AG10803 (cell line): ENCODE measurements around the genes CLDN4 and EIF4H.

GRCh38 chr7:73830344-73831180, at the start of gene CLDN4:
CLDN4 (plus strand) TSS chr7:73830996.
- RRBS: no CpG with 5 or more reads among the region's 21 CpGs

DNA sequence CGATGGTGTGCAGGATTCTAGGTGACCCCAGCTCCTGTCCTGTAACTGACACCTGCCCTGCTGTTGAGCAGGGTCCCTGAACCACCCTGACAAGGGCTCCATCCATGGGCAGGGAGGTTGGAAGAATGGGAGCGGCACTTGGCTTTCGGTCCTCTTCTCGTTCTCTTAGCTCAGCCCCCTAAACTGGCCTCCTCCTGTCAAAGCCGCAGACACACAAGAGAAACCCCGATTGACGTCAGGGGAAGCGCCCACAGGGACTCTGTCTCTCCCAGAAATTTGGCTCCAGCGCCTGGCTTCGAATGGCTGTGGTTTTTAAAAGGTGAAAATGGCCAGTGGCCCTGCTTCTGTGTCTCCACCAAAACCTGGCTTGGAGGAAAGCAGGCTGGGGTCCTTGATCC, 29.2 kb downstream of the TMEM270 start:
- RRBS: no CpG with 5 or more reads among the region's 10 CpGs

- RRBS: no CpG with 5 or more reads among the region's 15 CpGs
These were observed 49.0 kb upstream of the ELN start for GRCh38 chr7:73978867-73979565.

DNA sequence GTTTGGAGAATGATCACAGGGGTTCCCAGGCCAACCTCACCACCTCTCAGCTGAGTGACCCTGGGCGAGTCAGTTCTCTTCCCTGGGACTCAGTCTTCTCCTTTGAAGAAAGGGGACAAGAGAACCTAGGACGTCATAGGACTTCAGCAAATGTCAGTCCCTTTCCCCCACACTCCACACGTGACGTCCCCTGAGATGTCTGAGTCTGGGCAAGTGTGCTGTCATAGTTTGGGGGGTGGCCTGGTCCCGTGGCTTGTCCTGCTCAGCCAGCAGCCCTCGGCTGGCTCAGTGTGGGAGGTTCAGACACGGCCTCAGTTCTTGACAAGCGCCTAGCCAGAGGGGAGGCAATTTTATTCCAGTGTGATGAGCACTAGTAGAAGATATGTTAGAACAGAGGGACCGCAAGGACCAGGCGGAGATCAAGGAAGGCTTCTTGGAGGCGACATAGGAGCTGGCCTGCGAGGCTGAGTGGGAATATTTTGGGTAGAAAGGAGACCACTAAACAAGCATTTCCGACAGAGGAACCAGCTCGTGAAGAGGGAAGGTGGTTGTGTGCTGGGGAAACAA, 43.2 kb upstream of the ELN start:
- RRBS: no CpG with 5 or more reads among the region's 14 CpGs

GRCh38 chr7:73991971-73992554, 35.9 kb upstream of the ELN start:
- RRBS: no CpG with 5 or more reads among the region's 21 CpGs

- RRBS: no CpG with 5 or more reads among the region's 11 CpGs
These were observed 4.0 kb downstream of the ELN start for GRCh38 chr7:74031843-74032488.

DNA sequence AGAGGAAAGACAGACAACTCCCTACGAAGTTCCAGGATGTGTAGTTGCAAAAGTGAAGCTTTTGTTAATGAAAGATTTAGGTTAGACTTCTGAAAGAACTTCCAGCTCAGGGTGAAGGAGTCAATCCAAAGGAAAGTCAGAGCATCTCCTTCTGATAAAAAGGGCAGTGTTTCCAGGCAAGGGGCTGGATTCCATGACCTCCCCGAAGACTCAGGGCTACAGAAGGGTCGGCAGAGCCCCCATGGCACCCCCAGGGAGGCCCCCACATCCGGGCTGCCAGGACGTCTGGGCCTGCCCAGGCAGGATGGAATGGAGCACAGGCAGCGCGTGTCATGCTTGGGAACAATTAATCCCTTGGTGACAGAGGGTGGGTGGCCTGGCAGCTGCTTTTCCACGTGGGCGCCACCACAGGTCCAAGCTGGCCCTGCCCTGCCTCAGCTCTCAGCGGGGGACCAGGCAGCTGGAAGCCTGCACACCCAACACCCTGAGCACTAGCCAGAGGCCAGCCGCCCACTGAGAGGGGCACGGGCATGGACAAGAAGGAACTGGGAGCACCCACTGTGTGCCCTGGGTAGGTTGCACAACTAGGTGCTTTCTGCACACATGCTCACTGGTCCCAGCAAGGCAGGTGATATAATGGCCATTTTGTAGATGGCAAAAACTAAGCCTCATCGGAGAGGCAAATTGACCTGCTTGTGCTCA, 11.3 kb downstream of the ELN start:
- RRBS: no CpG with 5 or more reads among the region's 13 CpGs

- RRBS: 1% methylated on average over 36 of the region's 84 CpGs
These were observed at the start of gene EIF4H for GRCh38 chr7:74173441-74174454. EIF4H (plus strand) TSS chr7:74174356.

- RRBS: 100% methylated on average over 1 of the region's 15 CpGs
These were observed 1.9 kb downstream of the CLIP2 start for GRCh38 chr7:74290975-74291716.

GRCh38 chr7:74324757-74325477, 35.7 kb downstream of the CLIP2 start:
- RRBS: 17% methylated on average over 3 of the region's 16 CpGs

DNA sequence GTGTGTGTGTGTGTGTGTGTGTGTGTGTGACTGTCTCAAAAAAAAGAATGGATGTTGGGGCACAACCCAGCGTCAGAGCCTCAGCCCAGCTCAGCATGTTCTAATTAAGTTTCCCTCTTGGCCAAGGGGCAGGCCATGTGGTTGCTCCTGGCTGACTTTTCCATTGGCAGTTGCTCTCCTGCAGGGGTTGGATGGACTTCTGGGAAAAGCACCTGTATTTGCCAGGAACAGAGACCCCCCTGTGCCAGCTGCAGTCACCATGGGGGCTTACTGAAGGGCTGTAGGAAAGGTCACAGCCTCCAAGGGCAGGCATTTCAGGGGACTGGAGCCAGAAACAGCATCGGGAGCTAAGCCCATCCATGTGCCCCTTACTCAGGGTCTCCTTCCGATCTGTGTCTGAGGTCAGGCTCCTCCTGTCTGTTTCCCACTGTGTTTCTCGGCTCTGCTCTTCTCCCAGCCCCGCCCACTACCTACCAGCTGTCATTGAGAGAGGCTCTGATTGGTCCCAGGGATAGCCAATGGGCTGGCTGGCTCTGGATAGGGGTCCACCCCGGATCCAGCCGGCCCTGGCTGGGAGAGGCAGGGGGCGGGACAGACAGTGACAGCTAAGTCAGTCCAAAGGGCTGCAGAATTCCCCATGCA, 75.9 kb downstream of the CLIP2 start:
- RRBS: no CpG with 5 or more reads among the region's 8 CpGs

GRCh38 chr7:74452916-74453264, 816 bp upstream of the GTF2IRD1 start:
- RRBS: no CpG with 5 or more reads among the region's 10 CpGs

GRCh38 chr7:74480828-74481500, 27.3 kb downstream of the GTF2IRD1 start:
- RRBS: no CpG with 5 or more reads among the region's 18 CpGs

DNA sequence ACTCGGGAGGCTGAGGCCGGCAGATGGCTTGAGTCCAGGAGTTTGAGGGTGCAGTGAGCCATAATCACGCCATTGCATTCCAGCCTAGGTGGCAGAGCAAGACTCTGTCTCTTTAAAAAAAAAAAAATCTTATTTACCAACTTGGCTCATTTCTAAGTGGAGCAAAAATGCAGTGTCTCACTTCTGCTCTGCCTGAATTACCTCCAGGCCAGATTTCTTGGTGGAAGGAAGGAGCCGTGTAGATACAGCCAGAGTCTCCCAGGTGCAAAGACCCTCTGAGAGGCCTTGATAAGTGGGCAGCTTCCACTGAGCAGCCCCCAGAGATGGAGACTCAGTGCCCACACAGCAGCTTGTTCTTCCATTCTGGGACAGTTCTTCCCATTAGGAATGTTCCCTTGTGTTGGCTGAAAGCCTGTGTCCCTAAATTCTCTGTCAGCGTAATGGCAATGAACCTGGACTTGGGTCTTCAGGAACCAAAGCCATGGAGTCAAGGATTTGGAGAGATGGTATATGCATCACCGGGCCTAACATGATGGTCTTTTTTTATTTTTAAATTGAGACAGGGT, 30.1 kb downstream of the GTF2IRD1 start:
- RRBS: no CpG with 5 or more reads among the region's 6 CpGs

DNA sequence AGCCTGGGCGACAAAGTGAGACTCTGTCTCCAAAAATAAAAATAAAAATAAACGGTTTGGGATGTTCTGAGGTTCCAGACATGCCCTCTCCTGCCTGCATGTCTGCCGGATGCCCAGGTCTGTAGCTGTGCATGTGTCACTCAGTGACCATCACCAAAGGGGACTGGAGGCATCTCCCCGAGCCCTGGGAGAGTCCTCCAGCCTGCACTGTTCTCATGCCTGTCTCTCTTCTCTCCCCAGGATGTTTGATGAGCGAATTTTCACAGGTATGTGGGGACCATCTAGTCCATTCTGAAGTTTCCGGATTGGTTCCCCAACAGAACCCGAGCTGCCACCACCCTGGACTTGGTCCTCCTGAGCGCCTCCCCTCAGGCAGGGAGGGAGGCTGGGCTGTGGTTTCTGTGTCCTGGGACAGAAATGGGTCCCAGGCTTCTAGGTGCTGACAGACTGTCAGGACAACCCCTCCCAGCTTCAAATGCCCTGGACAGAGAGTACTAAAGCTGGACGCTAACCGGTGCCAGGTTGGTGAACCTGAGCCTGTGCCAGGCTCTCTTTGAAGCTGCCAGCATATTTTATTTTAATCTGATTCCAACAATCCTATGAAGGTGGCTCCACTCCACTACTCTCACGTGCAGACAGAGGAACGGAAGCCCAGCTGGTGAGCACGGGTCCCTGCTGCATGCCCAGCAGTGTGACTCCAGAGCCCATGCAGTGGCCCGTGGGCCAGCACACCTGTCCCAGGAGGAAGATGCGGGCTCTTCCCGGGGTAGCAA, 81.4 kb downstream of the GTF2IRD1 start:
- RRBS: no CpG with 5 or more reads among the region's 16 CpGs

GRCh38 chr7:74655650-74655989, 1.9 kb upstream of the GTF2I start:
- RRBS: no CpG with 5 or more reads among the region's 16 CpGs

DNA sequence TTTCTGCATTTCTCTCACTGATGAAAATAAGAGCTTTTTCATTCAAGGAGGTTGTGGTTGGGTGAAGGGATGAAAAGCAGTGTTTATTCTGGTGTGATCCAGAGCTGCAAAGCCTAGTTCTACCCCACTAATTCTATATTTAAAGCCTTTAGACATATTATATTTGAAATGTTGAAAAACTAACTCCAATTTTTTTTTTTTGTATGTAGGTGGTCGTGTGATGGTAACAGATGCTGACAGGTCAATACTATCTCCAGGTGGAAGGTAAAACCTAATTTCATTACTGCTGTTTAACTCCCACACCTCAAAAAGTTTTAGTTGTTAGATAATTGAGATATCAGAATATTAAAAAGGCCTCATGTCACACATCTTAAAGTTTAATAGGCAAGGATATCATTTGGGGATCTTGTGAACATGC, 47.4 kb downstream of the GTF2I start:
- RRBS: no CpG with 5 or more reads among the region's 1 CpG

- RRBS: 0% methylated on average over 1 of the region's 15 CpGs
These were observed 23.4 kb upstream of the GTF2IRD2 start for GRCh38 chr7:74874760-74875239.

DNA sequence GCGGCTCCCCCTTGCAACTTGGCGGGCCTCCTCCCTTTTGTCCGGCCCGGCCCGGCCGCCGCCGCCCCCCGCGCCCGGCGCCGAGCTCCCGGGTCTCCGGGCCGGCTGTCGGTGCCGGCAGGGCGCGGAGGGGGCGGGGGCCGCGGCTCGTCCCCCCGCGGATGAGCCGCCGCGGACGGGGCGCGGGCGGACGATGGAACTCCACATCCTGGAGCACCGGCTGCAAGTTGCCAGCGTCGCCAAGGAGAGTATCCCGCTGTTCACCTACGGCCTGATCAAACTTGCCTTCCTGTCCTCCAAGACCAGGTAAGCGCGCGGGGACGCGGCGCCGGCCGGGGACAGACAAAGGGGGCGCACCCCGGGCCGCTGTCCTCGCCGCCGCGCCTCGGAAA, 284 bp downstream of the CASTOR2 start:
- RRBS: no CpG with 5 or more reads among the region's 55 CpGs

GRCh38 chr7:75003846-75004103, 39.3 kb downstream of the CASTOR2 start:
- RRBS: no CpG with 5 or more reads among the region's 13 CpGs